Body of pancreas (tissue), 2 donors: ENCODE measurements around a stretch of chr12.

DNA sequence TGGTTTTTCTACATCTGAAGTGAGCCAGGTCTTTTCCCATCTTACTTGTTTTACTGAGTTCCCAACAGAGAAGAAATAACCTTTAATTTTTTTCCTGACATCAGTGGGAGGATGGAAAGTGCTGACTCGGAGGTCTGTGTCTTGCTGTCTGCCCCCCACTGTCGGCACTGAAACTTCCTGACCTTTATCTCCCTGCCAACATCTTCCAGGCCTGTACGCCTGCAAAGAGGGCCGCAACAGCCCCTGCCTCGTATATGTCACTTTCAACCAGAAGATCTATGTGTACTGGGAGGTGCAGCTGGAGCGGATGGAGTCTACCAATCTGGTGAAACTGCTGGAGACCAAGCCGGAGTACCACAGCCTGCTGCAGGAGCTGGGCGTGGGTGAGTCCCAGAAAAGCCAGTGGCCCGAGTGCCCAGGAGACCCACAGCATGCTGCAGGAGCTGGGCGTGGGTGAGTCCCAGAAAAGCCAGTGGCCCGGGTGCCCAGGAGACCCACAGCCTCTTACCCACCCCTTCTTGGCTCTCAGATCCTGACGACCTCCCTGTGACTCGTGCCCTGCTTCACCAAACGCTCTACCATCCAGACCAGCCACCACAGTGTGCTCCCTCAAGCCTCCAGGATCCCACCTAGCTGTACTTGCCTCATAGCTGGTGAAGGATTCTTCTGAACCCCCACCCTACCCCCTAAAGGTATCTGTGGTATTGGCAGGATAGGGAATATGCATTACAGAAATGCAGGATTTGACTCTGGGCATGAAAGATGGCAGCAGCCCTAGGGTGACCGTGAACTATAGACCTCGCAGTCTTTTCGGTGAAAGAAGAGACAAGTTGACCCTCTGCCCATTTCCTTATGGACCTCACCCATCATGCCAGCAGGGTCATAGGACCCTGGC lies 11.0 kb downstream of the NRIP2 start:
- PRO-cap, result no peak
- RAMPAGE, long total RNA, 2 experiments, result no peak in any of the 2 experiments

GRCh38 chr12:2878183-2879126 lies 1.4 kb downstream of the RHNO1 start:
- PRO-cap, result unidirectional peak, minus-strand start at chr12:2878480
- RAMPAGE, long total RNA, 2 experiments, result no peak in any of the 2 experiments

GRCh38 chr12:2960333-2961131 lies 1.3 kb downstream of the TEAD4 start:
- PRO-cap, result no peak
- RAMPAGE, long total RNA, 2 experiments, result no peak in any of the 2 experiments

DNA sequence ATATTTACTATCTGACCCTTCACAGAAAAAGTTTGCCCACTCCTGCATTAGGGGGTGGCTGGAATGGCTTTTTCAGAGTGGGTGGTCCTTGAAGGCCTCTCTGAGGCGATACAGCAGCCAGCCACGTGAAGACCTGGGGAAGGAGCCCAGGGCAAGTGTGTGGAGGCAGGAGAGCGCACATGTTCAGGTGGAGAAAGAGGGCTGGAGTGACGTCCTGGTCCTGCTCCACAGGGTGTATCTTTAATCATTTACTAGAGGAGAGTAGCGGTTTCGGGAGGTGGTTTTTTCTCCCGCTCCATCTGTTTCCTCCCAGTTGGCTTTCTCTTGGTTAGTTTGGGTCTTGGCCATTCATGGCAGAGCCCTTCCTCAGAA lies 27.7 kb upstream of the TSPAN9 start:
- PRO-cap, result no peak
- RAMPAGE, long total RNA, 2 experiments, result no peak in any of the 2 experiments

- PRO-cap, result no peak
- RAMPAGE, long total RNA, 2 experiments, result no peak in any of the 2 experiments
Measured at GRCh38 chr12:3132714-3133102, 55.5 kb downstream of the TSPAN9 start.

DNA sequence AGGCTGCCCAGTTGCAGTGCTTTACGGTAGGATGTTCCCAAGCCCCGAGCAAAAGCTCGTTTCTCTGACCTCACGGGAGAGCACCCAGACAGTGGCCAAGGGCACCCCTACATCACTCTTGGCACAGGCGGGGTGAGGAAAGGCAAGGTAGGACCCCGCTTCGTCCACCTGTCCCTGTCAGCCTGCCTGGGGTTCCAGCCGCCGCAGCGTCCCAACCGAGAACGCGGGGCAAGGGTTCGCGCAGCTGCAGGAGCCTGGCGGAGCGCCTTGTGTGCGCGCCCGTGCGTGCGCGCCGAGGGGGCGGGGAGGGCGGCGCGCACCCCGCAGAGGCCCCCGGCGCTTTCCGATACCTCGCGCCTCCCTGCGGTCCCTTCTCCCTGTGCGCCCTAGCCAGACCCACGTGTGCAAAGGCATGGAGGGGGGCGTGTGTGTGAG lies 122.3 kb downstream of the TSPAN9 start:
- PRO-cap, result no peak
- RAMPAGE, long total RNA, 2 experiments, result no peak in any of the 2 experiments

DNA sequence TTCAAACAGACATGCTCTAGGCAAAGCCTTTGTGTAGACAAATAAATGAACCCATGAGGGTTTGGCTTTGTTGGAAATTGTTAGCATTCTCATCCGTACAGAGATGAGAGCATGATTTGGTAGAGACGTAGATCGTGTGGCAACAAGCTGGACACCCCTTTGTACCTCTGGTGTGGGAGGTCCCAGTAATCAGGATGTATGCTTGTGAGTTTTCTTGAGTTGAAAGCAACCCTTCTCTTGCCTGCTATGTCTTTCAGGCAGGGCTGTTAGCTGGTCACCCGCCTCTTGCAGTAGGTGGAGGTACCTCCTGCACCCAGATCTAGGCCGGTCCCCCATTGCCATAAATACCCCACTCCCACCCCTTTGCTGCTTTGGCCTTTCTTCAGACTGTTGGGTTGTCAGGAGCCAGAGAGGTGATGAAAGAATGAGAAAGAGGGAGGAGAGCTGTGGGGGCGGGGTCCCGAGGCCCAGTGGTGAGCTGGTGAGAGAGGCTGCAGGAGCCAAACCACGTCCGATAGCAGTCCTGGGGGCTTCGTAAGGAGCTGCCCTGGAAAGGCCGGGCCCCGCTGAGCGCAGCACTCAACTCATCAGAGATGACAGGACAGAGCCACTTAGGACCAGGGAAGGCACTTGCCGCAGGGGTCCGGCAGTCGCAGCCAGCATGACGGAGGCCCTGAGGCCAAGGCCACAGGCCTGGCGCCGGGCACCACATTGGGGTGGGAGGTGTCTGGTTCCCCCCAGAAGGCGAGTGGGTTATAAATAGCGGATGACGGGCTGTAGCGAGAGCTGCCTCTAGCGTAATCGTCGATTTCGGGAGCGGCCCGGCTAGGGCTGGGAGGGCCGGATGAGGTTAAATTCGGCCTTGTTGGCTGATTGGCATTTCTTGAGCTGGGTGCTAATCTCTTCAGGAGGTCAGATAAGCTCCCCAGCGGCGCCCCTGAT lies 178.8 kb downstream of the TSPAN9 start:
- PRO-cap, result no peak
- RAMPAGE, long total RNA, 2 experiments, result no peak in any of the 2 experiments

GRCh38 chr12:3299939-3300673 lies 190.9 kb upstream of the PRMT8 start:
- PRO-cap, result unidirectional peak, plus-strand start at chr12:3300365
- RAMPAGE, long total RNA, 2 experiments, result no peak in any of the 2 experiments

GRCh38 chr12:3333384-3333953 lies 157.5 kb upstream of the PRMT8 start:
- PRO-cap, result no peak
- RAMPAGE, long total RNA, 2 experiments, result start-site peak on the minus strand in 1 of 2 experiments, at chr12:3333753-3333933 at its widest, 5 reads per replicate

DNA sequence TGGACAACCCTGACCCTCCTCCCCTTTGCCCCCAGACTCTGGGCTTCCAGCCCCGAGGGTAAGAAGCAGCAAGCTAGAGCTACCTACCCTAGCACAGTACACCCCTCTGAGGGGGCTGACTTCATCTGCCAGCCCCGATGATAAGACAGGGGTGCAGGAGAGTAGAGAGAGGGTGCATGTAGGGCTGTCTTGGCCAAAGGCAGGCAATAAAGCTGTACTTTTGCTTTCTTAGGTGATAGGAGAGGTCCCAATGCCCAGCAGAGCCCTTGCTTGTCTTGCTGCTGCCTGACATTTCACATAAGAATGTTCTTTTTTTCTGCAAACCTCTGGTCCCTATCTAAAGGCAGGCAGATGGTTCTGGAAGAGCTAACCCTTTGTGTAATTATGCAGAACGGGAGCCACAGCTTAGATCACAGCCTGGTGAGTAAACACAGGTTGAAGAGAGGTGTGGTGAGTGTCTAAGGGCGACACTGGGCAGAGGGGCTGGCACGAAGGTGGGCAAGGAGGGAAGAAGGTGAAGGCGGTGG lies 42.6 kb downstream of the PRMT8 start:
- PRO-cap, result no peak
- RAMPAGE, long total RNA, 2 experiments, result no peak in any of the 2 experiments

- PRO-cap, result no peak
- RAMPAGE, long total RNA, 2 experiments, result no peak in any of the 2 experiments
Measured at GRCh38 chr12:3736504-3736753, 16.5 kb downstream of the CRACR2A start.

- PRO-cap, result no peak
- RAMPAGE, long total RNA, 2 experiments, result no peak in any of the 2 experiments
Measured at GRCh38 chr12:3747317-3747975, 5.5 kb downstream of the CRACR2A start.

GRCh38 chr12:3897328-3898216 lies 24.4 kb upstream of the PARP11 start:
- PRO-cap, result no peak
- RAMPAGE, long total RNA, 2 experiments, result start-site peak on the minus strand in 1 of 2 experiments, at chr12:3898007-3898049 at its widest, 5 reads per replicate

DNA sequence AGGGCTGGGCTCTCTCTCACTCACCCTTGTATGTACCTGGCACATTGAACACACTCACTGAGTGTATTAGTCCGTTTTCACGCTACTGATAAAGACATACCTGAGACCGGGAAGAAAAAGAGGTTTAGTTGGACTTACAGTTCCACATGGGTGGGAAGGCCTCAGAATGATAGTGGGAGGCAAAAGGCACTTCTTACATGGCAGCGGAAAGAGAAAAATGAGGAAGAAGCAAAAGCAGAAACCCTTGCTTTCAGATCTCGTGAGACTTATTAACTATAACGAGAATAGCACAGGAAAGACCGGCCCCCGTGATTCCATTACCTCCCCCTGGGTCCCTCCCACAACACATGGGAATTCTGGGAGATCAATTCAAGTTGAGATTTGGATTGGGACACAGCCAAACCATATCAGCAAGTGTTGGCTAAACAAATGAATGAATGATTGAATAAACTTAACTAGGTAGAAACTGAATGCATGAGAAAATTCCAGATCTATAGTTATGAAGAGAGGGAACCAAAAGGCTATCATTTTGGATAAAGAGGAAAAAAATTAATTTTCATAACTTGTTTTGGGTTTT lies 85.3 kb upstream of the PARP11 start:
- PRO-cap, result no peak
- RAMPAGE, long total RNA, 2 experiments, result no peak in any of the 2 experiments

- PRO-cap, result bidirectional peak, plus-strand start at chr12:4015812, minus-strand start at chr12:4015705
- RAMPAGE, long total RNA, 2 experiments, result no peak in any of the 2 experiments
Measured at GRCh38 chr12:4015394-4015932, 142.3 kb upstream of the PARP11 start.

GRCh38 chr12:4203883-4204318 lies 69.7 kb upstream of the CCND2 start:
- PRO-cap, result no peak
- RAMPAGE, long total RNA, 2 experiments, result no peak in any of the 2 experiments

DNA sequence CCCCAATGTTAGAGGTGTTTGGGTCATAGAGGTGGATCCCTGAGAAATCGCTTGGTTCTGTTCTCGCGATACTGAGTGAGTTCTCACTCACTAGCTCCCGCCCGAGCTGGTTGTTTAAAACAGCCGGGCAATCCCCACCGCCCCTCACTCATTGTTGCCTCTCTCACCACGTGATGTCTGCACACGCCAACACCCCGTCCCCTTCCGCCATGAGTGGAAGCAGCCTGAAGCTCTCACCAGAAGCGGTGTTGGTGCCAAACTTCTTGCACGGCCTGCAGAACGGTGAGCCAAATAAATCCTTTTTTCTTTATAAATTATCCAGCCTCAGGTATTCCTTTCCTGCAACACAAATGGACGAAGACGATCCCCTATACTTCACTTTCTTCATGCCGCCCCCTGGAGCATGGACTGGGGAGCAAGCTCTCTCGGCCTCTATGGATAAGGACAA lies 45.4 kb upstream of the CCND2 start:
- PRO-cap, result no peak
- RAMPAGE, long total RNA, 2 experiments, result no peak in any of the 2 experiments

- PRO-cap, result no peak
- RAMPAGE, long total RNA, 2 experiments, result no peak in any of the 2 experiments
Measured at GRCh38 chr12:4252609-4253073, 20.9 kb upstream of the CCND2 start.

DNA sequence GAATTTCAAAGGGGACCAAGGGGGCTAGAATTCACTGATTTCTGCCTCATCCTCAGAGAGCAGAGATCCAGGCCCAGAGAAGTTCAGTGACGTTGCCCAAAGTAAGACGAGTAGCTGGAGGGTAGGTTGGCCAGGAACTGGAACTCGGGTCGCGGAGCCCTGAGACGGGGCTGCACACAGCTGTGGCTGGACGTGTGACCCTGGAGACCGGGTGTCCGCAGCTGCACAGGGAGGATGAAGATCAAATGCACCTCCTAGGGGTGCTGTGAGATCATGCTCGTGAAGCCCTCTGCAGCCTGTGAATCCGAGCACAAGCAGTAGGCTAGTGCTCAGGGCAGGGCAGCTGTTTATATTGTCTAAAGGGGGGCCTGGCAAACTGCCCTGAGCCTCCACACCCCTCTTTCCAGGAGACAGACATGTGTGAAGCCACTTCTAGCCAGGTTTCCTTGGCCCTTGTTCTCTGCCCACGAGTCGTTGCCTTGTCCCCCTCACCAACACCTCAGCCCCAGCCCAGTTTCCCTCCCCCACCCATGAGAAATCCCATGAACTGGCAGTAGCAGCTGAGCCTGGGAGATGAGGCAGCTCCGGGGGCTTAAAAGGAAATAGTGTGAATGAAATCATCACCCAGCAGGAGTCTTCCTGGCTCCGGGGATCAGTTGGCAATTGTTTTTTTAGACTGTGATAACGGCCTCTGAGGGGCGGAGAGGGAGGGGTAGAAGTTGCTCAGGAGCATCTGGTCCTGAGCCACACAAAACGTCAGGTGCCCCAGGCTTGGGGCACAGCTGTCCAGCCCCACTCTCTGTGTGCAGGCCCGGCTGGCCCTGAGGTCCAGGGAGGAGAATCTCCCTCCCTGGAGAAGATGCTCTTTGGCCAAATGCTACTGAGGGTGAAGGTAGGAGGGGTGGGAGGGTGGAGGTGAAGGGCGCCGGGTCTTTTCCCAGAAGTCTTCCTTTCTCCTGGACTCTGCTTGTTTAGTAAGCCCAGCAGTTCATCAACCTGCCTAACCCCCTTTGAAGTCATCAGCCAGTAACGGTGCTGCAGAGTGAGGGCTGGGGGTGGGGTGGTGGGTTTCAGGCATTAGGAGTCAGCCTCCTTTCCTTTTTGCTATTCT lies 4.1 kb downstream of the FGF6 start:
- PRO-cap, result no peak
- RAMPAGE, long total RNA, 2 experiments, result no peak in any of the 2 experiments

DNA sequence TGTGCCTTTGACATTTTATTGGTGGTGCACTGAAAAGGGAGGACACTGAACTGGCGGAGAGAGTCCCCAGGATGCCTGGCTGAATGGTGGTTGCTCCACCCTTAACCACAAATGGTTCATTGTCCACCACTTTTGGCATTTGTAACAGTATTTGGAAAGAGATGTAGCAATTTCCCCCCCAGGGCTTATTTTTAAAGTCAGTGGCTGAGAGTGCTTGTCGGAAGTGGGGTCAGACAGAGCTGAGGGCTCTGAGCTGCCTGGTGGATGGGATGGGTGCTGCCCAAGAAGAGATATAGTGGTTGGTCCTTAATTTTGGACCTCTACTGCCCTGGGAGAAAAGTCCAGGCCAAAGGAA lies 31.5 kb upstream of the FGF6 start:
- PRO-cap, result no peak
- RAMPAGE, long total RNA, 2 experiments, result no peak in any of the 2 experiments